Left ventricle myocardium (tissue), 1 donor: ENCODE results near the genes GP2 and PDILT.

DNA sequence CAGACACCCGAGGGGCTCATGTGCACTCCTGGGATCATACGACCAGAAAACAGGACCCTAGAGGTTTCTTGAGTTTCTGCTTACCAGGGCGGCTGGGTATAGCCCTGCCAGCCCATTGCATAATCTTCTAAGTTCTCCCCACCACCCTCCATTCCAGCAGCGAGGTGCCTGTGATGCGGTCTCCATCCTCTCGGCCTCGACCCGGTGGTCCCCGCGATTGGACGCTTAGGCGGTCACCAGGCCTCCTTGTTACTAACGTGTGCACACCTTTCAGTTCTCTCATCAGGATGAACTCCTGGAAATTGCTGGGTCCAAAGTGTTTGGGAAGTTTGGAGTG, 8.7 kb upstream of the NOMO2 start:
- PRO-cap: no peak

GRCh38 chr16:18571420-18571560, 9.4 kb upstream of the NOMO2 start:
- PRO-cap: no peak

DNA sequence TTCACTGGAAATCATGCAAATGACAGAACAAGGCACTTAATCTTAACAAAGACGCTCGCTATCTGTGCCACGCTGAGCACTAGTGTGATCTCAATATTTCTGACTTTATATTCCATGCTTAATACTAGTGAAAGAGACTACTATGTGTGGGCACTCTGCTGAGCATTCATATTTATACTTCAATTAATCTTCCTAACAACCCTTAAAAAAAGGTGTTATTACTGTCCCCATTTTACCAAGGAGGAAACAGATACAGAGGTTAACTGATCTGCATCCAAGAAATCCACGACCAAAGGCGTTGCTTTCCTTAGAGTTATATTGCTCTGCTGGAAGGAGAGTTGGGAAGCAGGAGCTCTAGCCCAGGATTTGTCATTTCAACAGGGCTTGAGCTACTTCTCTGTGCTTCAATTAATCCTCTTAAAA, 1.3 kb downstream of the ARL6IP1 start:
- PRO-cap: no peak

DNA sequence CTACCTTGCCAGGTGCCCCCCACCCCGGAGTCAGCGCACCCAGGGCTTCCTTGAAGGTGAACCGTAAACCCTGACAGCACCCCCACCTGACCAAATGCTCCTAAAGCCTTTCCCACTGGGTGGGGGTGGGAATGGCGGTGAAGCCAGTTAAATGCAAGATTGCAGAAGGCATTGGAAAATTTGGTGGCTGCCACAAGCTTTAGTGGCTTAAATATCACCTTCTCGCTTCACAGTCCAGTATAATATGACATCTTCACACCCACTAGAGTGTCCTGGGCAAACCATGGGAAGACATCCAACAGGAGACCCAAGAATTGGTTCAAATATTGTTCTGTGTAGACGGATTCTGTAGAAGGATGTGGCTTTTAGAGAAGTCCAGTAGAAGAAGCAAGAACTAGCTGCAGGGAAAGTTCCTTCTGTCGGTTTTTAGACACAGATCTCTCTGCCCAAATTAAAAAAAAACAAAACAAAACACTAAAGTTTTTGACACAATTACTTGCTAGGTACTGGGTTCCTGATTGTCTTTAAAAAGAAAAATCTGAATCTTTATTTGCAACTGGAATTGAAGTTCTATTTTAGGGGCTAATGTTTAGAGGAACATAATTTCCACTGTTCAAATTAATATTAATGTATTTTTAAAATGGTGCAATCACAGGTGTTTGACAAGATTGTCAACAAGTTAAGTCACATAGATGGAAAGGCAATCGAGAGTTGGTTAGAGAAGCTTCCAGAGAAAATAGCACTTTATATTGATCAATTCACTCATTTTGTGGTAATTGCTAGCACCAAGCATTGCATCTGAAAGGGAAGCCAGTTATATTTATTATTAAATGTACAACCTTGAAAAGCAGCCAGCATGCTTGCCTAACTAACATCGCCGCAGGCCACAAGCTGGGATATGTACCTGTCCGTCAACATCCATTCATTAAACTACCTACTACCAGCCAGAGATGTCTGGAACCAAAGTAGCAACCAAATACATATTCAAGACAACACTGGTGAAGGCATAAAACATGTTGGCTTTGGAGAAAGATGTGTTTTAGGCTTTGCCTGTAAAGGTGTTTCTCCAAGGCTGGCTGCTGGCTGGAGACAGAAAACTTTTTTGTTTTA, 2.6 kb downstream of the ITPRIPL2 start:
- PRO-cap: no peak

DNA sequence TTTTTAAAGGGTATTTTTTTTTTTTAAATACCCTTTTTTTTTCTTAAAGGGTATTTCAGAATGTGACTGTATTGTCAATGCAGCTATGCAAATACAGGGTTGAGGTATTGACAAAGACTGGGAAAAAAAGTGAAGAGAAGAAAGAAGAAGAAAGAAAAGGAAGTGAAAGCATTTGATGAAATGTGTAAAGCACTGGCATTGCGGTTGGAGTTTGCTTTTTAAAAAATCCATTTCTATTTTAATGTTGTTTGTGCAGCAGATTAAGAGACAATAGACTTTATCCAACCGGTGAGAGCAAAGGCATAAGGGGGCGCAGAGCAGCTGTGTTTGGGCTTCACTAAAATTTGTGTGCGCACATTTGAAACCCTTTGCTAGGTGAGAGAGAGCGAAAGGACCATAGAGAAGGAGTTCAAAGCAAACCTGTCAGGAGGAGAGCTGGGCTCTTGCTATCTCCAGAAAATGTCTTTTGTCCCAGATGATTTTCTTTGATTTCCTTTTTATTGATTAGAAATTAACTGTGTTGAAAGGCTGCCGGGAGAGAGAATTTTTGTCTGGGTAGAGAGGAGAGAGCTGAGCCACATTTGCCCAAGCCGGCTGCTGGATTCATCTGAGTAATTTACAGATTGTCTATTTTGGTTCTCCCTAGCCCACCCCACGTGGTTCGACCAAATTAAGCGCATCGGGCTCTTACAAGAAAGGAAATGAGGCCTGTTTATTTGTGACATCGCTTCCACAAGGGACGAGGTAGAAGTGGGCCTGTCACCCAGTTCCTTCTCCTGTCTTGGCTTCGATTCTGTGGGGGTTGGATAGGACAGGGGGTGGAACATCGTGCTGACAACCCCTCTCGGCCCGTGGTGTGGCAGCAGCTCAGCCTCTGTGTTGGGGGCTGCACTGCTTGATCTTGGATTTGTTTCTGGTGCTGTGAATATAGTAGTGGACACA, 42.7 kb downstream of the SYT17 start:
- PRO-cap: no peak

DNA sequence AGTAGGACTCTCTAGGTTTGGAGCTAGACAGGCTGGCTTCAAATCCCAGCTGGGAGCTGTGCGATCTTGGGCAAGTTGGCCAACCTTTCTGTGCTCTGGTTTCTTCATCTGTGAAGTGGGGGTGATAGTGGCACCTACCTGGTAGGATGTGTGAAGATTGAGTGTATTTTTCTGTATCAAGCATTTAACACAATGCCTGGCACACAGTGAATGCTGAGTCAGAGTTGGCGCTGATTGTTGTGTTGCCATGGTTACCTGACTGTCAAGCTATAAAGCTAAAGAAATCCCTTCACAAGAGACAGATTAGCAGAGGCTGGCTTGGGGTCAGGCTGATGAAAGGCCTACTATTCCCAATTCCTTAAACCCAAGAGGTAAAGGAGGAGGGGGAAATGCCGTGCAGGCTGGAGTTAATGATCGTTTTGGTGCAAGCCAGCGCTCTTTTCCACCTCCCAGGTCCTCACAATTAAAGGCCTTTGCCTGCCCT, 5.9 kb downstream of the CLEC19A start:
- PRO-cap: no peak

GRCh38 chr16:19396525-19396951, 21.1 kb upstream of the TMC5 start:
- PRO-cap: no peak

DNA sequence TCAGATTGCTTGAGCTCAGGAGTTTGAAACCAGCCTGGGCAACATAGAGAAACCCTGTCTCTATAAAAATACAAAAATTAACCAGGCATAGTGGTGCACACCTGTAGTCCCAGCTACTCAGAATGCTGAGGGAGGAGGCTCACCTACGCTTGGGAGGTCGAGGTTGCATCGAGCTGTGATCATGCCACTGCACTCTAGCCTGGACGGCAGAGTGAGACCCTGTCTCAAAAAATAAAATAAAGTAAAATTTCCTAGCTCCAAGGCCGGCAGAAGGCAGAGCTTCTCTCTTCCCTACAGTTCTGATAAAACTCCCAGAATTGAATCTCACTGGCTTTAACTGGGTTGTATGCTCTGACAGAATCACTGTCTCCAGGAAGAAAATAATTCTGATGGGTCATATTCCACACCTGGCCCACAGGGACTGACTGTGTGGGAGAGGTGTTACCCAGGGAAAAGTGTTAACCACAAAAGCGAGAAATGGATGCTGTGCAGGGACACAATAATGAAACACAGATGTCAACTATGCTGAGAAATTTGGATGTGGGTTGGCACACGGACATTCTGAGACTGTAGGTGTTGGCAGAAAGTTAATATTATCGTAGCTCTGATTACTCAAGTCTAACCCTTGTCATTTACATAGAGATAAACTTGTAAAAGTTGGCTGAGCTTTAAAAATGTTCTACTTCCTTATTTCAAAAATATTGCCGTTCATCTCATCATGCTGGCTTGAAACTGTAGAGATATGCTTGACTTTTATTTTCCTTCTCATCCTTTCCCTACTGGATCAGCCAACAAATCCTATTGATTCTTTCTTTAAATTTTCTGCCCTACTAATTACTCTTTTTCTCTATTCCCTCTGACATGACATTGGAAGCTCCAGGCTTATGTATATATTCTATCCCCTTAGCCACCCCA, 19.5 kb downstream of the TMC5 start:
- PRO-cap: no peak

GRCh38 chr16:19627498-19627981, 72.0 kb downstream of the VPS35L start:
- PRO-cap: no peak

DNA sequence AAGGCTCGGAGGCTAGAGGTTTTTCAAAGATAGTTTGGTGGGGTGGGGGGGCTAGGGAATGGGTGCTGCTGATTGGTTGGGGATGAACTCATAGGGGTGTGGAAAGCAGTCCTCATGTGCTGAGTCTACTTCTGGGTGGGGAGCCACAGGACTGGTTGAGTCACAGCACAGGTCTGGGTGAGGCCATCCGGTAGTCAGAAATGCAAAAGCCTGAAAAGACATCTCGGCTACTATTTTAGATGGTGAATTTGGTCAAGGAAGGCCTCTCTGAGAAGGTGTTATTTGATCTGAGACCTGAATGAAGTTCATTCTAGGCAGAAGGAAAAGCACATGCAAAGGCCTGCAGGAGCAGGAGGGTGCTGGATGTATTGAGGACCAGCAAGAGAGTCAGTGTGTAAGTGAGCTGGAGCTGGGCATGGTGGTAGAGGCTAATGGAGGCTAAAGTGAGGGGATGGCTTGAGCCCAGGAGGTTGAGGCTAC, 78.8 kb downstream of the GPRC5B start:
- PRO-cap: no peak

- PRO-cap: no peak
Observed at GRCh38 chr16:19817301-19817529, 67.4 kb downstream of the GPRC5B start.

DNA sequence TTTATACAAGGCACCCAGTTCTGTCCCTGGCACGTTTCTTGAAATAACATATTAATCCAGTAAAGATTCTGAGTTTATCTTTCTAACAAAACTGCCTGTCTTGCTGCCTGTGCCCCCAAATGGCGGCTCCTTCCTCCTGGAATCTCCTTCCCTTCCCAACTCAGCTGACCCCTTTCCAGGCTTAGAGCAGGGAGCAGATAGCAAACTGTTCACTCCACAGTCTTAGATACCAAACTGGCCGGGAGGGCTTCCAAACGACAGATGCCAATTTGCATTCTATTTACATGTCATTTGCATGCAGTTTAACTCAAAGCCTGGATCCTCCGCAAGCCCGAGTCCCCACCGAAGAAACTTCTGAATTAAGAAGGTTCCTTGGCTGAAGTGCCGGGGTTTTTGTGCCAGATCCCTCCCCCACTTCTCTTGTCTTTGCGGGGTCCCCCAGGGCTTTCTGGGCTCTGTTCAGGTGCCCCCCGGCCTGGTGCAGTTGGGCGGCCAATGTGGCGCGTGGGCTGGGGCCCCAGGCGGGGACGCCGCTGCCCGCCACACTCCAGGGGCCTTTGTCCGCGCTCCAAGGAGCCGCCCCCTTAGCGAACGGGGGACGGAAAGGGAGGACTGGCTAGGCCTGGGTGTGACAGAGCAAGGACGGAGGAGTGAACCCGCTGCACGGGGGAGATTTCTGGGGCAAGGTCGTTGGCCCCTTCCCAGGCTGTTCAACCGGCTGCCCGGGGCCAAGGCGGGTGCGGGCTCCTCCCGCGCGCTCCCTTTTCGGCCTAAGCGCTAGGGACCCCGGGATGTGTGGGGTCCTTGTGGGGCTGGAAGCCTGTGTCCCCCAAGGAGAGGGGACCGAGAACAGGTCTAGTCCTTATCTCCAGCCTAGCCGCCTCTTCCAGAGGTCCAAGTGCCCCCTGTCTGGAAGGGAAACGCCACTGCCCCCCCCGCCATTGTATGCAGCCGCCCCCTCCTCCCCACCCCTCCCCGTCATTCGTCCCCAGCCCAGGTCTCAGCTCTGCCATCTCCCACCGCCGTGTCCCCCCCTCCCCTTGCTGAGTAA, 1.2 kb downstream of the GPRC5B start:
- PRO-cap: bidirectional peak, plus-strand start at position 634 of the sequence, minus-strand start at position 559 of the sequence

- PRO-cap: no peak
Observed at GRCh38 chr16:20327111-20327396, 259 bp downstream of the GP2 start.

DNA sequence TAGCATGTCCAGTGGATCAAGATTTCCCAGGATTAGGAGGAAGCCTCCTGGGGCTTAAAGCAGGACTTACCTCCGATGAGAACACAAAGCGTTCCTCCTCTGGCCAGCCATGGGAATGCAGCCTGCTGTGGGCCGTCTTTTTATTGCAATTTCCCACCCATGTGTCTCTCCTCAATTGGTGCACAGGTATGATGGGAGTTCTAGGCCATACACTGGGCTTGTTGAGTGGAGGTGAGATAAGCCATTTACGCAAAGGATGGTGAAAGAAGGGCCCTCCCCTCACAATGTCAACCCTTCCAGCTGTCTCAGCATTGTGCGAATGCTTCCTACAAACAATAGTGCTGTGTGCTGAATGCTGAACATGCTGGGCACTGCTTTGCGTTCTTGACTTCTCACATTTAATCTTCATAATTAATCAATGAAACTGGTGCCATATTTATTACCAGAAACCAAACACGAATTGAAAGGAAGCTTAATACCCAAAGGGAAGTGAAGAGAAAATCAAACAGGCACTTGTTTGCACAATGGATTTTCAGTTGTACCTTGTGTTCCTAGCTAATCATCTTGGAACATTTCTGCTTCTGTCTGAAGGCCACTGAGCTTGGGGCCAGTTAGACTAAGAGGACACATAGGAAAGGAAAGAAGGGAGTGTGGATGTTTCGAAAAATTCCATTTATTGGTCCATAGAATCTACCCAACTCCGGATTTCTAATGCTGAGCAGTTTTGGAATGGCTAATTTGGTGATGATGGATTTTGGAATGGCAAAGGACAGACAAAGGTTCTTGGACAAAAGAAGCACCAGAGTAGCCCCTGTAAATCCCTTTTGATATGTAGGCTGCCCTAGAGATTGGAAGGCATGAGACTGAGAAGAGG, at the start of gene GP2:
Gene GP2, minus strand, starts transcription at position 117 of the 874 bp plus-strand sequence.
- PRO-cap: no peak

- PRO-cap: no peak
Observed at GRCh38 chr16:20404609-20404880, at the start of gene PDILT. PDILT (minus strand) TSS chr16:20404737.

- PRO-cap: no peak
Observed at GRCh38 chr16:20675603-20676312, 21.7 kb downstream of the ACSM1 start.

GRCh38 chr16:20736225-20737274, 5.1 kb downstream of the THUMPD1 start:
- PRO-cap: no peak

DNA sequence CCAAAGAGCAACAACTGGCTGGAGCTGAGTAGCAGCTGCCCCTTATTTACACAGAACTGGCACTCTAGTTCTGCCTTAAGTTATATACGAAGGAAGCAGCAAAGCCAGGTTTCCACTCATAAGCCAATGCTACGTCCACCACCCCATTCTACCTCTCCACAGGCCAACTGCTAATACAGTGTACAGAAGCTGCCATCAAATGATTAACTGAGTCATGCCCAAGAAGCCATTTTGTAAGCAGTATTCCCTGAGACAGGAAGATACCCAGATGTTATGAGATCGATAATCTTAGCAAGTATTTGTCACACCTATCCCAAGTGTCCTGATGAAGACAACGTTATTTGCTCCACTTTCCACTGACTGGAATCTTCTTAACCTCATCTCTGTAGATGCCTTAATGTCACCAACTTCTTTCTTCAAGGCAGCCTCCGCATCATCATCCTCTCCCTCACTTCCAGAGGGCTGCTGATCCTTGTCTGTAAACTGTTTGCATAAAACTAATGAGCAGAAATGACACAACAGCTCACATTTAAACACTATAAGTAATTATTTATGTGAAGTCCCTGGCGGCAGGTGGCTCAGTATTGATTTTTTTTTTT, 2.9 kb downstream of the THUMPD1 start:
- PRO-cap: no peak

- PRO-cap: no peak
Observed at GRCh38 chr16:20740857-20741157, 811 bp downstream of the THUMPD1 start.

- PRO-cap: no peak
Observed at GRCh38 chr16:20746849-20747742, 5.5 kb upstream of the THUMPD1 start.